GM23248 (cell line): ENCODE results near the gene RDH14.

DNA sequence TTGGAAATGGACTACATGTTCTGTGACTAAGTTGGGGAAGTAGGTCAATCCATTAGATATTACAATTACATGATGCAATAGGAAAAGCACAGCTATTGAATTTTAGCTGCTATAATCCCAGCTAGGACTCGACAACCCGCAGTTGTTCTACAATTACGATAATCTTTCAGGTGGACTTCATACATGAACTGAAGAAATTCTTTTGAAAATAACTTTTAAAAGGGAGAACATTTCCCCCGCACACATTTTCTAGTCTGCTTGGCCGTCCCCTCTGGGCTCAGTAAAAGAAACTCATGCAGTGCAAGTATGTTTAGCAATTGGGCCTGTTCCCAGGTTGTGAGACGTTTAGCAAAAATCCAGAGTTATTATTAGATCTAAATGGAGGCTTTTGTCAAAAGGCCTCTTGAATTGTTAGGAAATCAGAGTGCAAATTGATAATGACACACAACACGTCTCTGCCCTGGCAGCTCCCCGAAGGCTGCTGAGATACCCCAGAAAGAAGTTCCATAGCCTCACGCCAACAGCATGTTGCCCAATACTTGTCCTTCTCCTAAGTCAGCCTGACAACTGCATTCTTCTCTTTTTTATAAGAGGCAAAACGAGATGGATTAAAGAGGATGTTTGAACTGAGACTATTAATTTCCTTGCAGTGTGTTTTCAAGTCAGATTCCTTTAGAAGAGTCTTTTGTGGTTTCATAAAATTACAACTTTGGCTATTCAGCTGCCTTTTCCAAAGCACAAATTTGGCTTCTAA is 202.1 kb downstream of the TRIB2 start:
- RAMPAGE, long total RNA = no peak

DNA sequence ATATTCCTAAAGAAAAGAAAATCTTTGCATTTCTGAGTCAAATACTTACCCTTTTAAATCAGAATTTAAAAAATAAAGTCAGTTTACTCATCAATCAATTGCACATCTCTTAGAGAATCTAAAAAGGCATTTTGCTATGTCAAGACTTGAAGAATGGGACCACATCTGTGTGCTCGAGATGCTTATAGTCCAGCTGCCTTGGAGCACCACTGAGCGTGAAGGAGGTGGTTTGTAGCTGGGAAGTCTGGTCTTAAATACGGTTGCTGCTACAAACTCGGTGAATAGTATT is 289.6 kb downstream of the TRIB2 start:
- RAMPAGE, long total RNA = no peak

GRCh38 chr2:13006862-13007305 is 290.1 kb downstream of the TRIB2 start:
- RAMPAGE, long total RNA = no peak

- RAMPAGE, long total RNA = no peak
Observed at GRCh38 chr2:14634084-14635179, 1.9 kb downstream of the LRATD1 start.

DNA sequence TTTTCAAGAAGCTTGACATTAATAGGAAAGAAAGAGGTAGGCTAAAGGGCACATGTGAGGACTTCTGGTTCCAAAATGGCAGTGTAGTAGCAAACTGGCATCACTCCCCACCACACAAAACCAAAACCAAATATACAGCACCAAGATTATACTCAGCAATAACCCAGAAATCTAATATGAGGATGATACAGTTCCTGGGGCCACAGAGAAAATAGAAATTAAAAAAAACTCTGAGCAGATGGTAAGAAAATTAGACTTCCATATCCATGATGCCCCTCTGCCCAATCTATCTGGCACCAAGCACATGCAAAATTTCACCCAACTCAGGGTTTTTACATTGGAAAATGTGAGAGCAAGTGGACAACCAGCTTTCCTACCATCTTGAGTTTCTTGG is 206.5 kb downstream of the LRATD1 start:
- RAMPAGE, long total RNA = no peak

- RAMPAGE, long total RNA = no peak
Observed at GRCh38 chr2:15170261-15170812, 390.8 kb downstream of the NBAS start.

GRCh38 chr2:15734949-15735372 is 143.3 kb downstream of the DDX1 start:
- RAMPAGE, long total RNA = no peak

GRCh38 chr2:15984220-15984725 is 43.9 kb downstream of the MYCN start:
- RAMPAGE, long total RNA = no peak

DNA sequence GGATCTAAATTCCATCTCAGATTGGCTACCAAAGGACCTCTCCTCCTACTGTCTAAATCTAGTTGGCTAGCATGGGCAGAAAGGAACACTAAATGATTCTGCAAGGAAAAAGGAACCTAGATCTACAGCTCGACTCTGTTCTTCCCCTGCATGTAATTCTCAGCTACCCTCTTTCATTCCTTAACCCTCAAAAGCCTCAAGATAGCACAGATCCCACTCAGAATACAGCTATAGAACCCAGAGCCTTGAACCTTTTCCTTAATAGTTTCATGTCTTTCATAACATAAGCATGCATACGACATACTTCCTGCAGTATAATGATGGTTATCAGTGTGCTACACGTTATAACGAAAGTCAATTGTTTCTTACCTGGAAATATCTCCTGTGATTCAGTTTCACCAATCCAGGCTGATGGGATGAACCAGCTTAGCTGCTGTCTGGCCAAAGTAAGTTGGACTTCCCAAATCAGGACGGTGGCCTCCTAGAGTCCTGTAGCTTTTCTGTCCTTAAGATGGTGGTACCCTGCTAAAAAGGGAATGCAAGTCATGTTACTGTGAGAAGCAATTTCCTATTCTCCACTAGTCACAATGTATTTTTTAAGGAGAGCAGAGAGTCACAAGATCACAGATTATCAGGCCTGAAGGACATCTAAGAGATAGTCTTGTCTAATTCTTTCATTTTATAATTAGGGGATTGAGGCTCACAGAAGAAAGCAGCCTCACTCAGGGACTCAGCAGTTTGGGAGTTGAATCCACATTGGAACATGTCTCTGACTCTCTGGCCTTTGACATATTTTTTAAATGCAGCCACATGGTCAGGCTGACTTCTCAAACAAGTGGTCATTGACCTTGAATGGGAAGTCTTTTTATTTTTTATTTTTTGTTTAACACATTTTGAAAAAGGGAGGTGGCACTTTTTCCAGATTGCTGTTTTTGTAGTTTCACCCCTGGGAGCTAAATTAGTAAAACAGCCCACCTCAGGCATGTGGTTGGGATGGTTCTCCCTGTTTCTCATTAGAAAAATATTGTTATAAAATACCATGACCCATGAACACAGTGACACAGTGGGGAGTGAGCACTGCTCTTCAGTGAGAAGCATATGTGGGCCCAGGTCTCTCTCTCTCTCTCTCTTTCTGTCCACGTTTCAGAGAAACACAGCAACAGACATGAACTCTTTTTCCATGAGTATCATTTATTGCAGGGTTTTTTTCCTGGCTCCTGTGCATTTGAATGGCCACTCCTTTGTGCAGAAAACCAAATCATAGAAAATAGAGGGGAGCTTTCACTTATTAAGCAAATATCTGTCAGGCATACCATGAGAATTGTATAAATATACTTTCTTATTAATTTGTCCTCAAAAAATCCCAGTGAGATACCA is 41.7 kb downstream of the CYRIA start:
- RAMPAGE, long total RNA = no peak

GRCh38 chr2:16628167-16629108 is 37.2 kb downstream of the CYRIA start:
- RAMPAGE, long total RNA = no peak

DNA sequence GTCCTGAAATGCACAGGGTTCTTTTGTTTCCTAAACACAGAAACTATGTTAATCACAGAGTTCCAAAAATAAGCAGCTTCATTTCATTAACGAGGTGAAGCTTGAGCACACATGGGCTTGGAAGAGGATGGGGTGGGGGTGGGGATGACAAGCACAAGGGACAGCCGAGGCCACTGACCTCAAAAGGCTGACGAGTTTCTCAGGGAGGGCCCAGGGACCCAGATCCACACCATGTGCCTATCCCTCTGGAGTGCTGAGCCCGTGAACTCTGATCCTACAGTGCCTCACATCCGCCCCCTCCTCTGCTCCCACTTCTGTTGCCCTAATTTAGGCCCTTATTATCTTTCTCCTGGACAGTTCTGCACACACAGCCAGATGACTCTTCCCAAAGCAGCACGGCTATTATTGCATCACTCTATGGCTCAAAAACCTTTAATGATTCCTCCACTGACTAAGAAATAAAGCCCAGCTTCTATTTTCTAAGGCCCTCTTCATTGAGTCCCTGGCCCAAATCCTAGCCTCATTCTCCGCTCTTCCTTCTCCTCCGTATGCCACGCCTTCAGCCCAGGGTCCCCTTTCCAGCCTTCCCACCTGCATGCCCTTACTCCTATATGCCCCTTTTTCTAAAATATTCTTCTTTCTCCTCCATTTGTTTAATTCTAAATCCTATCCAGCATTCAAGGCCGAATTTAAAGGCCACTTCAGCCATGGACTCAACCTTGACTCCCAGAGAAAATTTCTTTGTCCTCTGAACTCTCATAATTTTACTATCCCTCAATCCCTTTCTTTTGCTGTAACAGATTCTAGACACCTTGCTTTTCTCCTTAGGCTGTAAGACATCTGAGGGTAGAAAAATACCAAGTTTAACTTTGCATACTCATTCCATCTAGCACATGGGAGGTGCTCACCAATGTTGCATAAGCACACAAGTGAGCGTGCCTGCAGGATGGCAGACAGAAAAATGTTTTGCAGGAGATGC is 24.6 kb downstream of the CYRIA start:
- RAMPAGE, long total RNA = no peak

DNA sequence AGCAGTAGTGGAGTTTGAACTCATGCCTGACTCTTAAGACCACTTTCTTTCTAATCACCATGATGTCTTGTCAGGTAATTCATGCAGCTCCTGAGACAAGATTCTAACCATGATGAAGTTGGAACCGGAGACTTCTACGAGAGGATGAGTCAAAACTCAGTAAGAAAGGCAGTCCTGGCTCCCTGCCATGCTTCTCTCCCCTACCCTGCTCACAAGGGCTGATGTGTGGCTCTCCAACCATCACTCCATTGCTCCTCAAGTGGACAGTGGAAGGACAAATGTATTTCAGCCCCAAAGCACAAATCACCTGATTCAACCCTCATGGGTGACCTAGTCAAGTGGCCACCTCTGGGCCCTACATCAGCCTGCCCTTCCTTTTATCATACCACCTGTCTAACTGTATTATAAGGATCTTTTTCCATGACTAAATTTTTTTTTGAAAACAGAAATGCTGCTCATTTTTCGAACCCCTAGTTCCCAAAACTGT is 3.1 kb downstream of the CYRIA start:
- RAMPAGE, long total RNA = no peak

DNA sequence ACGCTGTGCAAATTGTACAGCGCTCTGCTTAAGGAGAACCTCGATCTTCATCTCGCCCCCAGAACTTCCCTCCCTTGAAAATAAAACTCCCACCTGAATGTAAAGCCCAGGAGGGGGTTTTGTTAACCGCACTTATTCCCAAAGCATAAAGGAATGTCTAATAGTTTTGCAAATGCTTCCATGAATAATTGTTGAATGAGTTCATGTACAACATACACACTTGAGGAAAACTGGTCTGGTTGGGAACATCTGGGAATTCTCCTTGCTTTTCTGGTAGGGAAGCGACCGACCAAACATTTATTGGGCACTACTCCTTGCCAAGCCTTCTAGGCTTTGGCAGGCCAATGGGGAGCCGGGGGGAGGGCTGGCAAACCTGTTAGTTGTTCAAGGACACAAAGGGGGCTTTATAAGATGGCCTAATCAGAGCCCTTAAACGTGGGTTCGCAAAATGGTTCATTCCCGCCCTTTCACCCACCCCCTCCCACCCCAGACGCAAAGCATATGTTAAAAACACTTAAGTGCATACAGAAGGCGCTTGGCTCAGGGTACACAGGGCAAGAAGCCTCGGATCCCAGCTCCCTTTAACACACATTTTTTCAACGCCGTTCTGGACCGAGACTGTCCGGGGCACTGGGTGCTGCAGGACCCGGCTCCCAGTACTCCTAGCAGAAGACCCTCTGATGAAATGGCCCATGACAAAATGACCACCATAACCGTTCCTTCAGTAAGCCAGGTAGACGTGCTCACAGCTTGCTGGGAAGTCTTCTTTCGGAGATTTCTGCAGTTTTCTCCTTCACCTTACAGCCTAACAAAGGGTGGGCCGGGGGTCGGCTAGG is 828 bp upstream of the VSNL1 start:
- RAMPAGE, long total RNA = no peak

GRCh38 chr2:17726345-17726940 is 27.2 kb downstream of the SMC6 start:
- RAMPAGE, long total RNA = no peak

DNA sequence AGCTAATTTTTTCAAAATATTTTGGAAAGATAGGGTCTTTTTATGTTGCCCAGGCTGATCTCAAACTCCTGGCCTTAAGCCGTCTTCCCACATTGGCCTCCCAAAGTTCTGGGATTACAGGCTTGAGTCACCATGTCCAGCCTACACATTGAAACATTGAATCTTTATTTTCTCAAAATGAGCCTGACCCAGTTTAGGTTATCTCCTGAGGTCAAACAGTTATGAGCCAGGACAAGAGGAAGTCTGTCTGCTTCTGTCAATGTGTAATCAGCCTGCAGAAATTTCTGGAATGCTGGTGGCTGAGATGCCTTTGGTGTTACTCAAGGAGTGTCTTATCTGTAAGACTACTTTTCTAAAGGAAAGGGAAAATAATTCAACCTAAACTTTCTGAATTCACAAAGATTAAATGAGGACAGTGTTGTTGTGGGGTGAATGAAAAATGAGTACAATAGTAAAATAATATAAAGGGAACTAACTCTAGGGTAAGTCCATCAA is 261.0 kb downstream of the RDH14 start:
- RAMPAGE, long total RNA = no peak

GRCh38 chr2:18455894-18456235 is 104.6 kb downstream of the RDH14 start:
- RAMPAGE, long total RNA = no peak

DNA sequence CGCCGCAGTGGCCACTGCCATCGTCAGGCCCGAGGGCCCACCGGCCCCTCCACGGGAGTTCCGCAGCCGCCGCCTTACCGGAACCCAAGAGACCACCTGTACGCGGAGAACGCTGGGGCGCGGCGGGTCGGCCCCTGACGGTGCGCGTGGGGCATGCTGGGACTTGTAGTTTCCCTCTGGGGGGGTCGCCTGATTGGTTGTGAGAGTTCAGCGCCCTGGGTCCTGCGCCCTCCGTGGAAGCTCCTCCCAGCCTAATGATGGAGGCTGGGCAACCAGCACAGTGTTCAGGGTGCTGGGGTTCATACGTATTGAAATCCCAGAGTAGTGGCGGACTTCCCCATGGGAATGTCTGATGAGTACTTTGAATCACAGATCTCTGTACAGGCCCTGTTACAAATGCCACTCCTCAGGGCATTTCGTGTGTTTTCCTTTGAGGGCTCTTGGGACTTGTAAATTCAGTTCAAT is at the start of gene RDH14:
Gene RDH14 (minus strand): TSS at position 102 of the 465 bp plus-strand sequence.
- RAMPAGE, long total RNA = no peak

DNA sequence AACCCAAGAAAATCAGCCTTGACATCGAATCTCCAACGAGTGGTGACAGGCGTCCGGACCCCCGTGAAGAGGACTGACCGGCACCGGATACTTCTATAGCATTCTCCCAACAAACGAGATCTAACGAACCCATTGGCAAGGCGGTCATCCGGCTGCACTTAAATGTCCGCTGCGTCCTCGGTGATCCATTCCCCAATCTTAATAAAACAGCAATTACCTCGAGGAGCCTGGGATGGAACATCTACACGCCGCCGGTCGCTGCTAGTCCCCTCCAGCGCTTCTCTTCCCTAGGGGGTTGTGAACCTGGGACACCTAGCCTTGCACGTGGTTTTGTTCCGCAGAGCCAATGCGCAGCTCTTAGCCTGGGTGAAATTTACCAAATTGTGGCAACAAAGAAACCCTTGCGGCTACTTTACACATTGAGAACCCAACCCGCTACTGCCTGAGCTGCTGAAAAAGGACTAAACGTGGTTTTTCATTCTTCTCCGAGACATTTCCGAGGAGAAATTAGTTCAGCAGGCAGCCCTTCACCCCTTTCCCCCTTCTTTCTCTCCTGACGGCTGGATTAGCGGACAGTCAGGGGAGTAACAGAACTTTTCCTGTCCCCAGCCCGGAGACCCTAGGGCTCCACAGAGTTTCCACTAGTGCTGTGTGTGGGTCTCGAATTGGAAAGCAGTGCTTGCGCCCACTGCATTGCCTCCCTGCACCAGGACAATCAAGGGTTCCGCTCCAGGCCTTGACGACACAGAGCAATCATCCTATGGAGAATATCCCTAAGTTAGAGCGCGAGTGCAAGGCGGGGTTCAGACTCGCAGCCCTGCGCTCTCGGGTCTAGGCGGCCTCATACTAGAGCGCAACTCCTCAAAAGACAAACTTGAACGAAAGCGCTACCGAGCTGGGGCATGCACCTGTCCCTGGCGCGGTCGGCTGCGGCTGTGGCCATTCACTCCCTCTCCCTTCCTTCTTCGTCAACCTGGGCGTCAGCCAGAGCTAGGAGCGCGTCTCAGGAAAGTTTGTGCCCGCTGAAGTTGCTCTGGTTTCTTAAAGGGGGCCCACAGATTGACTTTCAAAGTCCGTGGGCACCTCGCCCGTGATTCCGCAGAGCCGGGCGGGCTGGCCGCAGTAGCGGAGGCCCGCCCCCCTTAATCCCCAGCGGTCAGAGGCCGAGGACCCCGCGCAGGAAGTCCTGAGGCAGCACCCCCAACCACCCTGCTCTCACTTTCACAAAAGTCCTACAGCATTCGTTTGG is 1.0 kb downstream of the OSR1 start:
- RAMPAGE, long total RNA = no peak

- RAMPAGE, long total RNA = no peak
Observed at GRCh38 chr2:19533801-19534228, 175.4 kb upstream of the OSR1 start.

DNA sequence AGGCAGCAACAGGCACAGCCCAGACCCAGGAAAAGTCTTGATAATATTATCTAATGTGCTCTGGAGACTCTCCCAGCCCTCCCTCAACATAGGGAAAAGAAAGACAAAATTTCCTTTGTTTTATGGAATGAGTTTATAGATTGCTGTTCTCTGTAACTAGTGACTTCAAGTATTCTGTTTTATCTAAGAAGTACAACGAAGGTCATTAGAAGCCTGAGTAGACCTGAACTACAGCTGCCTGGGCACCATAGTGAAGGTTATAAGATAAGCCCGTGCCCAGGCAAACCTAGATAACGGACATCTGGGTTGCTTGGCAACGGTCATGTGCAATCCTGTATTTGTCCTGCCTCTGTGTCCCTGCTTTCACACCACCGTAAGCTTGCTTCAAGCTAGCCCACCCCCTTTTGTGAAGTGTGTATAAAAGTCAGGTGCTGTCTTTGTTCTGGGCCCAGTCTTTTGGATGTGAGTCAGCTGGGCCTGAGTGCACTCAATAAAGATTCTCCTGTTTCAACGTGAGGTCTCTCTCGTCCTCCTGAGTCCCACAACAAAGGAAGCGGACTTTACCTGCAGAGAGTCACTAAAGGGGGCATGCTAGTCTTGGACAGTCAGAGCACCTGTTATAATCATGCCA is 22.6 kb upstream of the LAPTM4A start:
- RAMPAGE, long total RNA = no peak